Thoracic aorta (tissue), 1 donor: ENCODE results near the genes SLC17A9, PPDPF and PTK6.

DNA sequence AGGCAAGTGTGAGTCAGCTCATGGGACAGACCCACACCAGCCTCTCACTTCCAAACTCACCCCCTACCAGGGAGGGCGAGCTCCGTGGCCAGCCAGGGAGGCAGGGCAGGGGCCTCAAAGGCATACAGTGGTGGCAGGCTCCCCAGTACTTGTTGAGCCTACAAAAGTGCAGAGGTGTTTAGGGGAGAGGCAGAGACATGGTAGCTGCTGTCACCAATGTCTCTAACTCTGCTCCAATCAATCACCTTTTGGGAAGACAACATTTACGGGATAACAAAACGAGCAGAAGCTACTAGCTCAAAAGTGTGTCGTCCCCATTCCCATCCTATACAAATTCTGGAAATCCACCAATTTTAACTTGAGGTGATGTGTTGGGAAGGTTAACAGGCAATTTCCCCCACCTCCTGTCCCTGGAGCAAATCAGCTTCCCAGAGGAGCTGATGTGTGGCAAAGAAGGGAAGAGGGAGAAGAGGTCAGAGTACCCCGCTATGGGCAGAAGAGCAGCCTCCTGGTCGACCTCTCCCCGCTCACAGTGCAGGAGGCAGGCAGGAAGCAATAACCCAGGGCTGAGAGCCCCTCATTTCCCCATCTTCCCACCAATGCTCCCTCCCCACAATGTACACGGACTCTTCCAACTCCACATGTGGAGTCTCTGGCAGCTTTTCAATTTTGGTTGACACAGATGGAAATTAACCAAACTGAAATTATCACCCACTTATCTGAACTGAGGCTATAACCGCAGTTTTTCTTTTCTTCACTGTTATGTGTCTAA lies 22.7 kb downstream of the DIDO1 start:
- RAMPAGE, long total RNA: no peak

DNA sequence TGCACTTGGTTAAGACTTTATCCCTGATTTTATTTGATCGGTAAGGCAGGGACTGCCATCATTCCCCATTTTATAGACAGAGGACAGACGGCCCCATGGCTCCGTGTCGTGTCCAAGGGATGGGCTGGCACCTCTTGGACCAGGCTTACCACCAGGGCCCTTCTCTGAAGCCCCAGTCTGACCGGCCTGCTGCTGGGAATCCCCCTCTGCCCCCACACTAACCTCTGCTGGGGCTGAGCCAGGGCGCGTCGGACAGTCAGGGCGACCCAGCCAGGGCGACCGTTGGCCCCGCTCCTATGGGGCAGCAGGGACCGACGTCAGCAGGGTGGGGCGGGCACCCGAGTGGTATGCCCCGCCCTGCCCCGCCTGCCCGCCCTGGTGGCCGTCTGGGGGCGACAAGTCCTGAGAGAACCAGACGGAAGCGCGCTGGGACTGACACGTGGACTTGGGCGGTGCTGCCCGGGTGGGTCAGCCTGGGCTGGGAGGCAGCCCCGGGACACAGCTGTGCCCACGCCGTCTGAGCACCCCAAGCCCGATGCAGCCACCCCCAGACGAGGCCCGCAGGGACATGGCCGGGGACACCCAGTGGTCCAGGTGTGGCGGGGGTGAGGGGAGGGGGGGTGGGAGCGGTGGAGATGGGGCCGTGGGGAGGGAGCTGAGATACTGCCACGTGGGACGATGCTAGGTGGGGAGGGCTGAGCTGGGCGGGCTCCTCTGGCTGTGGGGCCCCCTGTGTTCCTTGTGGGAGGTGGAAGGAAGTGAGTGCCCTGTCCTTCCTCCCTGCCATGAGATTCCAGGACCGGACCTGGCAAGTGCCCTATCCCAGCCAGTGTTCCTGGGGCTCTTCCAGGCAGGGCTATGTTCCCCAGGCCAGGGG lies at the start of gene SLC17A9:
Gene SLC17A9 (plus strand): TSS at position 414 of the 877 bp plus-strand sequence.
- RAMPAGE, long total RNA: no peak

GRCh38 chr20:62953173-62953642 lies 699 bp downstream of the SLC17A9 start:
- RAMPAGE, long total RNA: no peak

- RAMPAGE, long total RNA: no peak
Measured at GRCh38 chr20:62954588-62954969, 2.1 kb downstream of the SLC17A9 start.

DNA sequence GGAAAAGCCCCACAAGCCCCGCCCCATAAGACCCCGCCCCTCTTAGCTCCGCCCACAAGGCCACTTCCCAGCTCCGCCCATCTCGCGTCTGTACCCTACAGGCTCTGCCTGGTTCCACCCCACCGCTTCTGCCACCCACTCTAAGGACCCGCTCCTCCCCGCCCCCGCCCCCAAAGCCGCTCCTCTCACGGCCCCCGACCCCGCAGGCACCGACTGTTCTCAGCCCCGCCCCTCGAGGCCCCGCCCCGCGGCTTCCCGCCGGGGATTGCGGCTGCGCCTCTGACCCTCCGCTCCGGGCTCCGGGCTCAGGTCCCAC lies 65.0 kb upstream of the BHLHE23 start:
- RAMPAGE, long total RNA: no peak

GRCh38 chr20:63175211-63175962 lies 40.5 kb downstream of the YTHDF1 start:
- RAMPAGE, long total RNA: no peak

GRCh38 chr20:63176803-63177753 lies 38.9 kb downstream of the YTHDF1 start:
- RAMPAGE, long total RNA: no peak

DNA sequence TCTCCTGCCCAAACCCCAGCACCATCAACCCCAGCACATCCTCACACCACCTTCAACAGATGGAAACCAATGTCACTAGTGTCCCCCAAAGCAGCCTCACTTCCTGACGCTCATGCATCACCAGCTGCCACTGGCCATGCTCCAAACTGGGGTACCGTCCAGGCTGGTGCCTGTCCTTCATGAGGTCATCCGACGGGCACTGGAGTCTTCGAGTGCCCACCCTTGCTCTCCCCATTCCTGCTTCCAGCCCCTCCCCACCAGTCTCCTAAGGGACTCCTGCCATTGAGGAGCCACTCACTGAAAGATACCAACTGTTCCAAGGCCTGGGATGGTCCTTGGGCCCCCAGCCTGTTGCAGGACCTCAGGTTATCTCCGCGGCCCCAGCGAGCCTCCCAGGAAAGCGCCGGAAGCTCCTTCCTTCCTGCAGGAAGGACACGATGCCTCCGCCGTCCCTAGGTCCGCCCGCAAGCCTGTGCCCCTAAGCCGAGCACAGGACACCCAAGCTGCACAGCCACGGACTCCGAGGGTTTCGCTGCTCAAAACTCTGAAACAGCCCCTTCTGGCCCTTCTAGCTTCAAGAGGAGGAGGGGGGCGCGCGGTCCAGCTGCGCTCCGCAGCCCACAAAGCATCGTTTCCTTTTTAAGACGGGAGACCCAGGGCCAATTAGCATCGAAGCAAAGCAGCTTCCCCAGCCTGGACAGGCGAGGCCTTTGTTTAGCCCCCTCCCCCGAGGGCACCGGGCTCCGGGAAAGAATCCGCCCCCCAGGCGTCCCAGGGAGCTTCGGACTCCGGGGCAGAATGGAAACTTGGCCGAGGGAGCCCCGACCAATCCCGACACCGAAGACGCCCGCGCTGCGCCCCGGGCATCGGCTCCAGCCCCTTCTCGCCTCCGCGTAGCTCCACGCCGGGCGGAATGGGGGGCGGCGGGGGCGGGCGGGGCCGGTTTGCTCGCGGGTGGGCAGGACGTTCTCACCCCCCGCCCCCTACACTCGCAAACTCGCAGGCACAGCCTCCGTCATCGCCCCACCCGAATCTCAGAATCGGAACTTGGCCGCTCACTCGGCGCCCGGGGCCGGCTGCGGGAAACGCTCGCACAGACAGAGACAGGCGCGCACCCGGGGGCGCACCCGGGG lies 977 bp downstream of the NKAIN4 start:
- RAMPAGE, long total RNA: no peak

DNA sequence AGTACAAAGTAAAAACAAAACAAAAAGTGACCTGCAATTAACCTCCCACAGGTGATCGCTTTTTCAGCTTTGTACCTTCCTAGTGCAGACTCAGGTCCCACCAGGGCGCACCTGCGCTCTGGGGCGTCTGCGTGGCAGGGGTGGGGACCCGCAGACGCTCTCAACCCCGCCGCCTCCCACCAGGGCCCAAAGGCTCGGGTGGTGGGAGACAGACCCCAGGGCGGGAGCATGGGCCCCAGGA lies 656 bp upstream of the ARFGAP1 start:
- RAMPAGE, long total RNA: no peak

GRCh38 chr20:63363273-63363587 lies 2.1 kb upstream of the CHRNA4 start:
- RAMPAGE, long total RNA: no peak

DNA sequence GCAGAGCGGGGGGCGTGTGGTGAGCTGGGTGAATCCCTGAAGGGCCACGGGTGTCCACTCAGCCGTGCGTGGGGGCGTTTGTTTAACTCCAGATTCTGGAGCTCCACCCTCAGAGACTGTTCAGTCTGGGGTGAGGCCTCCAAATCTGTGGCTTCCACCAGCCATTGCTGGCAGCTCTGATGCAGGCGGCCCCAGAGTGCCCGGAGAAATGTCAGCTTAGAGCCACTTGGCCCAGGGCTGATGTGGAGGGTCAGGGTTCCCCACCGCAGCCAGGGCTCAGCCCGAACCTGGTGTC lies 2.6 kb upstream of the CHRNA4 start:
- RAMPAGE, long total RNA: no peak

DNA sequence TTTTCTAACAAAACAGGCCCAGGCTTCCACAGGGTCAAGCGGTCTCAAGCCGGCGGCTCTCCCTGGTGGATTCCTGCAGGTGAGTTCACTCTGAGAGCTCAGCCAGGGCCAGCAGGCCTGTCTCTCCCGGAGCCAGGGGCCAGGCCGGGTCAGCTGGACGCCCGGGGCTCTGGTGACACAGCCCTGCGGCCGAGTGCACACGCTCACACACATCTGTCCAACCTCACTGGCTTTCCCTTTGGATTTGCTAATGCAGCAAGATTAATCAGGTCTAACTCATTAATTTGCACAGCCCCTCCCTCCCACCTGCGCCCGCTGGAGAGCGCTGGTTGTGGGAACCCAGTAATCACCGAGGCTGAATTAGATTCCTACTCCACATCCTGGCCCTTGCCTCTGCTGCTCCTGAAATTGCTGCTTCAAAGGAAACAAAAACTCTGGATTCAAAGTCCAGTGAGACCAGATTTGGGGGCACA lies 3.1 kb upstream of the CHRNA4 start:
- RAMPAGE, long total RNA: no peak

DNA sequence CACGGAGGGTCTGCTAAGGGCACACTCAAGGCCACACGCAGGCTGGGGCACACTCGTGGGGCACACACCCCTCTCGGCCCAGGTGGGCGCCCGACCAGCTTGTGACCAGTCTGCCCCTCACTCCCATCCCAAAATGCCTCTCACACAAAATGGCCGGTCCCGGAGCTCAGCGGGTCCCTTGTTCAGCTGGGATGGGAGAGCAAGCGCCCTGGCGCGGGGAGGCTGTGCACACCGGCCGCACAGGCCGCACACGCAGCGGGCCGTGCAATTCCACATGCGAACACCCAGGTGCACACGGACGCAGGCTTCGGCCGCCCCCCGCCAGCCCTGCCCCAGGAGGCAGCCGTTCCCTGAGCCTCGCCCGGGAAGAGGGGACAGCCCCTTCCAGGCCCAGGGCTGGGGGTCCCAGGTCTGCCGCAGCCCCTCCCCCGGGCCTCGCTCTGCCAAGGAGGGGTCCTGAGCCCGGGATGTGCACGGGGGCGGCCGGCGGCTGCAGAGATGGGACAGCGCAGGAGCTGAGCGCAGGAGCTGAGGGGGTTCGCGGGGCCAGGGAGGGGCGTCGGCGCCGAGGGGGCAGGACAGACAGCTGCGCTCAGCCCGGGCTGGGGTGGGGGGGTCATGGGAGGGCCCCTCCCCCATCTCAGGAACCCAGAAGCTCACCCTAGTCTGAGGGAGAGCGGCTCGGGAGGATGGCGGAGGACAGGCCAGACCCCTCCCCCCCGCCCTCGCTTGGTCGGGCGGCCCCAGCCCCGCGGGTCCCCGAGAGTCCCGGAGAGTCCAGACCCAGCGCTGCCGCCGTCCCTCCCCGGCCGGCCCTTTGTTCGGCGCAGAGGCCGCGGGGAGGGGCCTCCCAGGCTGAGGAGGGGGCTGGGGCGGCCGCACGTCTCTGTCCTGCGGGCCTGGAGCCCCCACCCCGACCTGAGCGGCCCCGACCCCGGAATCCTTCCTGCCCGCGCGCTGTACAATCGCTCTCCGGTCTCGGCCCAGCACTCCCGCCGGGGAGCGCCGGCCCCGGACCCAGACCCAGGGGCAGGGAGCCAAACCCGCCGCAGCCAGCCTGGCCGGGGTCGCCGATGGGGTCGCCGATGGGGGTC lies 1.1 kb downstream of the KCNQ2 start:
- RAMPAGE, long total RNA: no peak

DNA sequence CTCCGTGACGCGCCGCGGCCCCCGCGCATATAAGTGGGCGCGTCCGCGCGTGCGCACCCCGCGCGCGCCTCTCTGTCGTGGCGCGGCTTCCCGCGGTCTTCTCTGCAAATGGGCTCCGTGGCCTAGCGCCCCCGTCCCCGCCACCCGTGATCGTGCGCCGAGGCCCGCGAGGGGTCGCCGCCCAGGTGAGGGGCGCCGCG lies at the start of gene PPDPF:
Gene PPDPF (plus strand): TSS at position 56 of the 200 bp plus-strand sequence.
- RAMPAGE, long total RNA: start-site peak on the plus strand centred at position 67 of the sequence, 9 bp wide, 64 reads

DNA sequence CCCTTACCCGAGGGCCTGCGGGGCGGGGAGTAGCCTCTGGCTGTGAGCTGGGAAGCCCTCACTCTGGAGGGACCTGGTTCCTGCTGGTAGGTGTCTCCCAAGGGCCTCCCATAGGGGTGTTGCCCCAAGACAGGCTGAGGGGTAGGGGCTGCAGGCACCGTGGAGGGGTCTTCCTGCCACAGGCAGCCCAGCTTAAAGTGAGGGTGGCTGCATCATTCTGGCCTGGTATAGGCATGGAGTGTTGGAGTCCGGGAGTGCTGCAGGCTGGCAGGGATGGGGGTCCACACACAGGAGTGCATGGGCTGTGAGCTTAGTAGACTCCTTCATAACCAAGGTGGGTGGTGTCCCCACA lies 1.9 kb downstream of the PPDPF start:
- RAMPAGE, long total RNA: no peak

DNA sequence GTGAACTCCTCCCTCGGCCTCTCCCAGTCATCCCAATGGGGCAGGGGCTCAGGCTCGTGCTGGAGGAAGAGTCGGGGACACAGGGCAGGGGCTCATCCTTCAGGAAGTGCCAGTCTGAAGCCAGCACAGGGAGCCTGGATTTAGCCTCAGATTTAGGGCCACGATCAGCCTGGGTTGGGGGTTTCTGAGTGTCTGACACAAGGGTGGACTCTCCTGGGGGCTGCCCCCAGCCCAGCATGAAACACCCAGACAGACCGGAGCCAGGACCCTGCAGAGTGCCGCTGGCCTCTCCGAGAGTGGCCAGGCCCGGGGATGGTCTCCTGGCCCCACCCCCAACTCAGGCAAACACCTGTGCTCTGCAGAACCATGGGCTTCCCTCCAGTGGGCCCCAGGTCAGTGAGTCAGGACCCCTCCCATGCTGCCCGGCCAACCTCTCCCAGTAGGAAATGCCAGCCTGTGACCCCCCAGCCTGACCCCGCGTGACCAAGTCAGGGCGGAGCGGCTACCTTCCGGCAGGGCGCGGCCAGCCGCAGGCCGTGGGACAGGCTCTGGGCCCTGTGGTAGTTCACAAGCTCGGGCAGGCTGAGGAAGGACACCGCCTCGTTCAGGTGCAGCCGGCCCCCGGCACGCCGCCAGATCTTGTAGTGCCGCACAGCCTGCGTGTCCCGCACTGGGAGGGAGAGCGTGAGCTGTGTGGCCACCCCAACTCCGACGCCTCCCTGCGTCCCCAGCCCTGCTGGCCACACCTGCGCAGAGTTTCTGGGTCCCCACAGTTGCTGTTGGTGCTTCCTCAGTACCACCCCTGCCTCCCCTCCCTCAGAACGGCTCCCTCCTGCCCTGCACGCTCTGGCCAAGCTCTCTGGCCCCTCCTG lies 3.3 kb downstream of the PTK6 start:
- RAMPAGE, long total RNA: no peak

- RAMPAGE, long total RNA: no peak
Measured at GRCh38 chr20:63537140-63537628, at the start of gene PTK6. PTK6 (minus strand) TSS chr20:63537376.

DNA sequence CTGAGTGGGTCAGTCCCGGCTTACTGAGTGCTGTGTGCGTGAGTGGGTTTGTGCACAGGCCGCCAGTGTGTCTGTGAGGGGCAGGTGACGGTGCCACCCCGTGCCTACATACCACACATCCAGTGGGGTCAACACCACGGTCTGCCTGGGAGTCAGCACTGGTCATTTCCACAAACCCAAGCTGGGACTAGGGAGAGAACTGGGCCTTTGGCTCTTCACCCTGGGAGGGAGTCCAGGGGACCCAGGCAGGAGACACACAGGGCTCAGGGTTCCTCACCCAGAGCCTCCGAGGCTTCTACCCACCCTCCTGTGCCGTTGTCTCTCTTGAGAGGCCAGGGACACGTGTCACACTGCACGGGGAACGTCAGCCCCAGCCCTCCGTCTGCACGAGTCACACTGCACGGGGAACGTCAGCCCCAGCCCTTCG lies 3.0 kb upstream of the PTK6 start:
- RAMPAGE, long total RNA: no peak

GRCh38 chr20:63567051-63567776 lies 6.8 kb downstream of the HELZ2 start:
- RAMPAGE, long total RNA: no peak

- RAMPAGE, long total RNA: no peak
Measured at GRCh38 chr20:63589528-63590580, 15.8 kb upstream of the HELZ2 start.